WTC11 (cell line): ENCODE data around the gene CCNG2.

DNA sequence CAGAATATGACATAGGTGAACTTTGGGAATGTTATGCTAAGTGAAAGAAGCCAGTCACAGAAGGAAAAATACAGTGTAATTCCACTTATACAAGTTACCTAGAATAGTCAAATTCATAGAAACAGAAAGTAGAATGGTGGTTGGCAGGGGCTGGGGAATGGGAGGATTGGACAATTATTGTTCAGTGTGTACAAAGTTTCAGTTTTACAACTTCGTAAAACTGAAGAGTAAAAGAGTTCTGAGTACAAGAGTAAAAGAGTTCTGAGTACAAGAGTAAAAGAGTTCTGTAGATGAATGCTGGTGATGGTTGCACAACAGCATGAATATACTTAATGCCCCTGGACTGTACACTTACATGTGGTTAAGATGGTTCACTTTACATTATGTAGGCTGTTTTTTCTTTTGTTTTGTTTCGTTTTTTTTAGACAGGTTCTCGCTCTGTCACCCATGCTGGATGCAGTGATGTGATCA lies 231.0 kb downstream of the SOWAHB start:
- PRO-cap, result no peak

- PRO-cap, result no peak
Measured at GRCh38 chr4:76802267-76803192, 95.4 kb downstream of the SOWAHB start.

GRCh38 chr4:76896325-76897128 lies 1.4 kb downstream of the SOWAHB start:
- PRO-cap, result no peak

- PRO-cap, result no peak
Measured at GRCh38 chr4:76956957-76957325, 7.4 kb downstream of the SEPTIN11 start.

GRCh38 chr4:77007238-77007829 lies 57.8 kb downstream of the SEPTIN11 start:
- PRO-cap, result no peak

DNA sequence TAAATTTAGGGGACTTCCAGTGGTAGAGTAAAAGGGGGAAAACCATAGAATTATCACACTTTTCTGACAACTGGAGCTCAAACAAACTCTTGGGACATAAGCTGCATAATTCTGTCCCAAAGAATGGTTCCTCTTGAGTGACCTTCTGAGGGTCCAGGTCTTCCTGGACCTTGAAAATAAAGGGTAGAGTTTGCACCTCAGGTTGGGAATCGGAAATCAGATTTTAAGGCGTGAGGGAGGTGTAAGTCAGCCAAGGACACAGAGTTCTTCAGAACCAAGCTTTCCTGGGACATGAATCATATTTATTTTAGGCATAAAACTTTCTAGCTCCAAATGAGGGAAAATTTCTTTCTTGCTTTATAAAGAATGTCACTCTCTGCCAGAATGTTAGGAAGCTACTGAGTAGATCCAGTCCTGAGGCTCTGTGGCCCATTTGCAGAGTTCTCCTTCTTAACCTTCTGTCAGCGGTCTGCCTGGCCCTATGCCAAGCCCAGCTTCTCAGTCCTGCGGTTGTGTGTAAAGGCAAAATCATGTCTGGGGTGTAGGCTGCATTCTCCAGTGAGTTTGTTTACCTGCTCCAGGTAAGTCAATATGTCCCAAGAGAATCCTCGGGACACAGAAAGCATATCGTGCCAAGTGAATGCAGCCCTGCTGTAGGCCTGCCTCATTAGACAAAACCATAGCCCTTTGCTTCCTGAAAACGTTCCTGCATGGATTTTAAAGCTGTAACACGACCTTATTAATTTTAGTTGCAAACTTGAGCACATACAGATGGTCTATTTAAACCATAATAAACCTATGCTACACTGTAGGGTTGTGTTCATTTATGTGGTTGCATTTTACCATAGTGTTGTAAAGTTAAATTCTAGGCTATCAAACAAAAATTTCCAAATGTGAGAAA lies 29.1 kb upstream of the CCNI start:
- PRO-cap, result no peak

- PRO-cap, result bidirectional peak, plus-strand start at chr4:77156893, minus-strand start at chr4:77156676; bidirectional peak, plus-strand start at chr4:77157246, minus-strand start at chr4:77157058
Measured at GRCh38 chr4:77156482-77157428, at the start of gene CCNG2. TSS of gene CCNG2 (plus strand) at chr4:77157207.

DNA sequence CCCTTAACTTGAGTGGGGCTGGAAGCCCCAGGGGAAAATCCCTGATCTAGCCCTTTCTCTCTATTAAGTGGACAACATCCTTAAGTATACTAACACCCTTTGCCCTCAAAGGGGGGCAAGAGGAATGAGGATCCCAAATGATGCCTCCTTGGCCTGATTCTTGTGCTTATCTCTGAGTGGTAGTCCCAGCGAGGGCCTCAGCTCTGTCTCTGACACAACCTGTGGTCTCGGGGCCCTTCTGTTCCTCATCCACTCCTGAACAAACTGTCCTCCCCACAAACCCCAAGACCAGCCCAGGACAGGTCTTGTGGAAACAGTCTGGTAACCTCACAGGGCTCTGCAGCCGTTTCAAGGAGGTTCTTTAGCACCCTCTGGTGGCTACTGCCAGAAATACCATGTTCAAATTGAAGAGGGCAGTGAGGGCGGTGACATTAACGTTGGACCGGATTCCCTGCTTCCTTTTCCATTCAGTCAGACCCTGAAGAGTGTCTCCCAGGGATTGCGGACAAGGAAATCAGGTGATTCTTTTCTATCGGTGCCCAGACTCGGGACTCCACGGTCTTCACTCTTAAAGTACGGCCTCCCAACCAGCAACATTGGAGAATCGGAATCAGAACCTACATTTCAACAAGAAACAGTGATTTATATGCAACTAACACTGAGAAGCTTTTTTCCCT lies 13.0 kb downstream of the CXCL13 start:
- PRO-cap, result no peak

DNA sequence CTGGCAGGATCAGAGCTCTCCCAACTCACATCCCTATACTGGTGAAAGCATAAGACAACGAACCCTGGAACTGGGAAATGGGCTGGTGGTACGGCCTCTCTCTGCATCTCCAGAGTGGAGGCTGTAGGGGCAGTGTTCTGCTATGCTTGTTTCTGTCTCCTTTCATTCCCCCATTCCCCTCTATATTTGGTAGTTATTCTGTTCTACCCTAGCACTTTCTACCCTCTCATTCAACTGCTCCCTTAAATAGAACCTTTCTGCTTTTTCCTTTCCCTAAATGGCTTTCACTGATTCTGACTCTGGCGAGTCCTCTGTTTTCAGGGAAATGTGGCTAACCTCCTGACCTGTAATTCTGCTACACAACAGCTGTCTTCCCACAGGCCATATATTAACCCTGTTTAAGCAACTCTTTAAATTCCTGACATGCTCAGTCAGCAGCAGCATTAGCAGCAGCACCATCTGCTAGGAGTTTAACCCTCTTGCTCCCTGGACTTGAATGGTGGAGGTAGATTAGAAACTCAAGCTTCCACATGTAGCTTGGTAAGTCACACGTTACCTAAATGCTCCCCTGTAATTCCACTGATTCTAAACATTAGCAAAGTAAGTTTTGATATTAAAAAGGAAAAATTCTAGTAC lies 94.2 kb downstream of the CXCL13 start:
- PRO-cap, result no peak

GRCh38 chr4:77827266-77827842 lies 8.2 kb upstream of the CNOT6L start:
- PRO-cap, result no peak

DNA sequence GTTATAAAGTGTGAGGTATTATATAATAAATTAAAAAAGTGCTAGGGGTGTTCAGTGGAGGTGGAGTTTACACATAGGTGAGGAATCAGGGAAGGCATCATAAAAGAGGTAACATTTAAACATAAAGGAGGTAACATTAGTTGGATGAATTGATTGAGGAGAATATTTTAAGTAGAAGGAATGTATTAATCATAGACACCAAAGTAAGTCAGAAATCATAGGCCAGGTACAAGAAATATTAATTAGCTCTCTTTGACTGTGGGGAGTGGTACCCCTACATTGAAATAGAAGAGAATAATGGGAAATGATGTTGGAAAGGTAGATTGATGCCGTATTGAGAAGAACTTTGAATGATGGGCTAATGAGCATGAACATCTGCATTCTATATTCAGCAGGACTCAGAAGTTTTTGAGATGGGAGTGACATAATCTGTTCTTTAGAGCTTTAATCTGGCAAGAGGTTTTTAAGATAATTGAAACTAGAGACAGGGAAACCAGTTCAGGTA lies 32.2 kb downstream of the MRPL1 start:
- PRO-cap, result no peak

GRCh38 chr4:77905901-77906346 lies 43.3 kb downstream of the MRPL1 start:
- PRO-cap, result no peak

- PRO-cap, result no peak
Measured at GRCh38 chr4:78512467-78512975, 39.0 kb upstream of the ANXA3 start.

DNA sequence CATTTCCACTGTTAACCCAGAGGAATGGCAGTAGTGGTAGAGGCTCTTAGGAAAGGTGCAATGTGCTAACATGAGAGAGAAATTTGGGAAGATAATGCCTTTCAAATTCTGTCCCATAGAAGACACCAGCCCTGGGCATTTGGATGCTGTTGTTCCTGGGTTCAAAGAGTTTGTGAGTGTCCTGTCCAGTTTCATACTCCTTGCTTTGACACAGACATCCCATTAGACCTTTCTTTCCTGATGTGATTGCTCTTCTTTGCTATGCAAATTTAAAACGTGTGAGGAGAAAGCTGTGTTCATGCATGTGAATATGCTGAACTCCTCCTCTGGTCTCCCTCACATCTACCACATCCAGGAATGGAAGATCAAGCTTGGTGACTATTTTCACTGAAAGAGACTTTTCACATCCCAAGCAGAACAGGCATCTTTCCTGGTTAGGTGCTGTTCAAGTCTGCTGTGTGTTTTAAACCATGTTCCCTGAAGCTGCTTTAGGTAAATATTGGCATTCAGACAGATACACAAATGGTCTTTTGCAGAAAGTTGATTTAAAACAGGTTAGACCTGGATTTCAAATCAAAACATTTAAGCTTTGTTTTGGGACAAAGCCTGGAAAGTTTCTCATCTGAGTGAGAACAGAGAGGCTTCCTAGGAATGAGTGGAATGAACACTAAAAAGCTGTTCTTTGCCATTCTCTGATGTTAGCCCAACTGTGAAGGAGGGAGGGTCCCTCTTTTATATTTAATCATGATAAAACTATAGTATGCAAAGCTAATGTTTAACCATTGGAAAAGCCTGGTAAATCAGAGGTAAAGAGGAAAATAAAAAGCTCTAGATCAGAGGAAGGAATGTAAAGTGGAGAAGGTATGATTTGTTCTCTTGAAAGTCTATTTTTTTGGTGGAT lies 10.0 kb downstream of the ANXA3 start:
- PRO-cap, result no peak

- PRO-cap, result no peak
Measured at GRCh38 chr4:78581590-78582103, 30.1 kb downstream of the ANXA3 start.

- PRO-cap, result no peak
Measured at GRCh38 chr4:78628219-78629117, 76.9 kb downstream of the ANXA3 start.

DNA sequence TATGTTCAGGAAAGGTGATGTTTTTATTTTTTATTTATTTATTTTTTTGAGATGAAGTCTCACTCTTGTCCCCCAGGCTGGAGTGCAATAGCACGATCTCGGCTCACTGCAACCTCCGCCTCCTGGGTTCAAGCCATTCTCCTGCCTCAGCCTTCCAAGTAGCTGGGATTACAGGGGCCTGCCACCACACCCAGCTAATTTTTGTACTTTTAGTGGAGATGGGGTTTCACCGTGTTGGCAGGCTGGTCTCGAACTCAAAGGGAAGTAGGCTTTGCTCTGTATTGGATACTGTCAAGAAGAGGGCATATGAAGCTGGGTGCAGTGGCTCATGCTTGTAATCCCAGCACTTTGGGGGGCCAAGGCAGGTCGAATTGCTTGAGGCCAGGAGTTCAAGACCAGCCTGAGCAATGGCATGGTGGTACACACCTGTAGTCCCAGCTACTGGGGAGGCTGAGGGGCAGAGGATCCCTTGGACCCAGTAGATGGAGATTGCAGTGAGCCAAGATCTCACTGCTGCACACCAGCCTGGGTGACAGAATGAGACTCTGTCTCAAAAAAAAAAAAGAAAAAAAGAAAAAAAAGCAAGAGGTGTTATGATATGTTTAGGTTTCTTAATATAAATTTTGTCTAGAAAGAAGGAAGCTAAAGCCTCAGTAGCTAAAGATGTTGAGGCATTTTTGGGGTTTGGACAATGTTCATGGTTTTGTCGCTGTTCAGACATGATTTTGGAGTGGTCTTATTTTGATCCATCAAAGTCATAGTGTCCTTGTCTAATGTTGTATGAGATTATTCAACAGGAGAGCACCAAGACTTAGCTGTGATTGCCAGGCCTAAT lies 72.4 kb downstream of the PAQR3 start:
- PRO-cap, result no peak

- PRO-cap, result no peak
Measured at GRCh38 chr4:78939769-78939967, 430 bp upstream of the PAQR3 start.

DNA sequence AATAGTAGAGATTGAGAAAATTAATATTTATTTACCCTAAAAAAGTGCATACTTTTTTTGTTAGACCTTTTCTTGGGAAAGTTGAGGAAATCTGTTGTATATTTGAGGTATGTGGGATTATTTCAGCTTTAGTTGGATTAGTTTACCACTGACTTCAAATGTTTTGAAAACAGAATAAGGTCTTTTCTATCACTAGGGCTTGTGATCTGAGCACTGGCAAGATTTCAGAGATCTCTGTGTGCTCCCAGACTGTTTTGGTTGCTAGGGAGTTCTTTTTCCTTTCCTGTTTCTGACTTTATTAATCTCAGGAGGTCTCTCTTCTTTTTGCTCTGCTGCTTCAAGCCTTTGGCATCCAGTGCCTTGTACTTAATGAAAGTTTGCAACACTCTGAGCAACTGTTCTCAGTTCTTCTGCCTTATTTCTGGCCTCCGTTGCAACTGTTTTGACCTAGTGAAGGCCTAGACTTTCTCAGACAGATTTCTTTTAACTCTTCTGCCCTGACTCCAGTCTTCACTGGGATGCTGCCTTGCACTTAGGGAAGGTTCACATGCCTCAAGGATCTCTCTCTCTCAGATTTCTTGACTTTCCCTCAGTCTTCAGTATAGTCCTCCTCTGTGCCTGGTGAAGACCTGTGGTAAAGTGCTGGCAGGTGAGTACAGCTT lies 32.1 kb upstream of the PAQR3 start:
- PRO-cap, result no peak

DNA sequence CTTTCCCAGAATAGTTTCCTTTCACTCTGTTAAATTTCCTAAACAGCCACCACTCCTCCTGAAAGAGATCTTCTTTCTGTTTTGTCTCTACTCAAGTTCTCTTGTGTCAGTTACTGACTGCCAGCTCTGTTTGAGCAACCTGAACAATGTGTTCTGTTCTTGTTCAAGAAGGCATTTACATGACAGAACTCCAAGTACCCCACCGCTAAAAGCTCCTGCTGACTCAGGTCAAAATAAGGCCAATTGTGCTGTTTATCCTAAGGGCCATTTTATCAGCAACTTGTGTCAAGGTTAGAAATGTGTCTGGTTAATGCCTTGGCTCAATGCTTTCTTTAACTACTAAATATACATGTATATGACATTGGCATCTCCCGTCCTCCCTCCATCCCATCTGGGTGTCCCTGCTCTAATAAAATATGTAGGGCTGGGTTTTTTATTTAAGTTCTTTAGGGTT lies 144.2 kb upstream of the PAQR3 start:
- PRO-cap, result no peak